Ileum (tissue), 1 donor: ENCODE data around the gene CCDC30.

- PRO-cap: no peak
Observed at GRCh38 chr1:40872297-40872723, 10.1 kb upstream of the CITED4 start.

GRCh38 chr1:40877405-40878272 lies 15.5 kb upstream of the CITED4 start:
- PRO-cap: no peak

DNA sequence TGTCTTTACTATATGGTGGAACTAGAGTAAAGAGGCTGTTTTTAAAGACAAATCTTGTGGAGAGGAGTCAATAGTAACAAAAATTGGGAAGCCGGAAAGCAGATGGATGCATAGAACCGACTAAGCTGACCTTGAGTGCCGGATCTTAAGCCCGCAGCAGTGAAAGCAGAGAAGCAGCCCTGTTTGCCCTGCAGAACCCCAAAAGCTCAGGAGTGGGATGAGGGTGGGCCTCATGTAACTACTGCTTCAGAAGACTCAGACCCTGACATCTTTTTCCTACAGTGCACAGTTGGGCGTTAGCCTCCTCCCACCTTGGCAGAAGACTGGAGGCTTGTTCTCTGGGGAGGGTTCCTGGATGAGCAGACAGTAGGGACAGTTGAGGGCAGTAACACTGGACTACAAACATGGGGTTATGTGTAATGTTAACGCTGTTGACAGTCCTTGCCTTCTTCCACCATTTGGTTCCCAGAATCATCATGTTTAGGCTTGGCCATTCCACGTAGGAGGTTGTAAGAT lies 9.5 kb downstream of the CTPS1 start:
- PRO-cap: no peak

DNA sequence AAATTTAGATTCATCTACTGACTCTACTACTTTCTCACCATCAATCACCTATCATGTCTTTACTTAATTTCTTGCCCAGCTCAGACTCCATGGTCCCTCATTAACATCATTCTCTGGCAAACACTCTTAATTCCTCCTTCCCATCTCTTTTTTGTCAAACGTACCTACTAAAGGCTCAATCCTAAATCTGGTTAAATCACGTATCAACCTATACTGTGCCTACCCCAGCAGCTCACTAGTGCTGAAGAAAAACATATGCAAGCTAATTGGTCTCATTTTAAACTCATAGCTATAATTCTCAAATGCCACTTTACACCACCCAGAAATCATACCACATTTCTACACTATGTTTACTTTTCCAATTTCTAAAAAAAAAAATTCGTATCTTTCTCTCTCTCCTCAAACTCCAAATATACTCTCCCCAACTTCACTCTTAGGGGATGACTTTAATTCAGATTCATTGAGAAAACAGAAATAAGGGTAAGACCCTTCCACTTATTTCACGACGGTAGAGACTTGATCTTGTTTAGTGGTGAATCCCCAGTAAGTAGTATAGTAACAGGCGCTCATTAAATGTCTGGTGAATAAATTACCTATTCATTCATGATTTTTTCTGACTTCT lies 78.0 kb downstream of the SCMH1 start:
- PRO-cap: no peak

GRCh38 chr1:41239930-41240618 lies 2.0 kb downstream of the SCMH1 start:
- PRO-cap: no peak

DNA sequence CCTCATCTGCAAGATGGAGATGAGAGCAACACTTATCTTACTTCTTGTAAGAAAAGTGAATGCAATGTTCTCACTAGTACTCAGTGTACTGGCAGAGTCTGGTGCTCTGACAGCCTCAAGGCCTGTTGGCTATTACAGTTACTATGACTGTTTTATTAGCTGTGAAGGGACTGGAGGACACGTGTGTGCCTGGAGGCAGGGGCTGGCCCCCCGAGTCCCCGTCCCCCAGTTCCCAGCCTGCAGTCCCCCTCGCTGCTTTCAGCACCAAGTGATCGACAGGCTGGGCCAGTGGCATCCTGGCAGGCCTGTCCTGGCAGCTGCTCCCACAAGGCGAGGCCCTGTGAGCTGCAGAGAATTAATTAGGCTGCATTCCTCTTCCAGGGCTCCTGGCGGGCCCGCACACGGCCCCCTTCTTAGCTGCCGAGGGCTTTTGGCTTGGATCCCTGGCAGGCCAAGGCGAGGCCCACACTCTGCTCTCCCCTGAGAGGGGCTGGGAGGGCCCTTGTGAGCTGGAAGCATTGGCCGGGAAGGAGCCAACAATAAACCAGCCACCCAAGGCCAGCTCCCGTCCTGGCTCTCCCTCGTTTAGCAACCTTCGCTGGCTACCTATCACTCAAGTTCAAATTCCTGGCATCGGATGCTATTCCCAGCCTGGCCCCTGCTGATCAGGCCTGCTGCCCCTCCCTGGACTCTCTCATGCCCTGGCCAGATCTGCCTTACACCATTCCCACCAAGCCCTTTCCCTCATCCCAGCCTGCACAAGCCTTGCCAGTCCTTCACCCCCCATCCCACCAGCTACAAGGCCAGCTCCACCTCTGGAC lies 9.8 kb downstream of the EDN2 start:
- PRO-cap: no peak

DNA sequence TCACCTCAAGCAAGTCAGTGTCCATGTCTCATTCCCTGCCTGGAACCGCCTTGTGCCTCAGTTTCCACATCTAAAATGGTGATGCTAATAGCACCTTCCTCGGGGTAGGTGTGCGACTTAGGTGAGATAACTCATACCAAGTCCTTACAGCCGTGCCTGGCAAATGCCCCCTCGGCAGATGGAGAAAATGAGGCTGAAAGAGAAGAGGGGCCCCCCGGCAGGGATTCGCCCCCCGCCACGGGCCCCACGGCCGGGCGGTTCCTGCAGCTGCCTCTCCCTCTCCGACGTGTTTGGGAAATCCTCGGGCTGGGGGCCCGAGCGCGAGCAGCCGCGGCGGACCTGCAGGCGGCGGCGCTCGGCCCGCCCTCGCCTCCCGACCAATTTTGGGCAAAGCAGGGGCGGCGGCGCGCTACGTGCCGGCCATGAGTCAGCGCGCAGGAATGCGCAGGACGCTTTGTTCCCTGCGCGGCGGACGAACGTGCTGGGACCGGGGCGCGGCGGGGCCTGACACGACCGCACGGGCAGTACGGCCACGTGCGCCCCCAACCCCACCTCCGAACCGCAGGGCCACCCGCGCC lies 11.6 kb upstream of the EDN2 start:
- PRO-cap: bidirectional peak, plus-strand start at position 475 of the sequence, minus-strand start at position 292 of the sequence

DNA sequence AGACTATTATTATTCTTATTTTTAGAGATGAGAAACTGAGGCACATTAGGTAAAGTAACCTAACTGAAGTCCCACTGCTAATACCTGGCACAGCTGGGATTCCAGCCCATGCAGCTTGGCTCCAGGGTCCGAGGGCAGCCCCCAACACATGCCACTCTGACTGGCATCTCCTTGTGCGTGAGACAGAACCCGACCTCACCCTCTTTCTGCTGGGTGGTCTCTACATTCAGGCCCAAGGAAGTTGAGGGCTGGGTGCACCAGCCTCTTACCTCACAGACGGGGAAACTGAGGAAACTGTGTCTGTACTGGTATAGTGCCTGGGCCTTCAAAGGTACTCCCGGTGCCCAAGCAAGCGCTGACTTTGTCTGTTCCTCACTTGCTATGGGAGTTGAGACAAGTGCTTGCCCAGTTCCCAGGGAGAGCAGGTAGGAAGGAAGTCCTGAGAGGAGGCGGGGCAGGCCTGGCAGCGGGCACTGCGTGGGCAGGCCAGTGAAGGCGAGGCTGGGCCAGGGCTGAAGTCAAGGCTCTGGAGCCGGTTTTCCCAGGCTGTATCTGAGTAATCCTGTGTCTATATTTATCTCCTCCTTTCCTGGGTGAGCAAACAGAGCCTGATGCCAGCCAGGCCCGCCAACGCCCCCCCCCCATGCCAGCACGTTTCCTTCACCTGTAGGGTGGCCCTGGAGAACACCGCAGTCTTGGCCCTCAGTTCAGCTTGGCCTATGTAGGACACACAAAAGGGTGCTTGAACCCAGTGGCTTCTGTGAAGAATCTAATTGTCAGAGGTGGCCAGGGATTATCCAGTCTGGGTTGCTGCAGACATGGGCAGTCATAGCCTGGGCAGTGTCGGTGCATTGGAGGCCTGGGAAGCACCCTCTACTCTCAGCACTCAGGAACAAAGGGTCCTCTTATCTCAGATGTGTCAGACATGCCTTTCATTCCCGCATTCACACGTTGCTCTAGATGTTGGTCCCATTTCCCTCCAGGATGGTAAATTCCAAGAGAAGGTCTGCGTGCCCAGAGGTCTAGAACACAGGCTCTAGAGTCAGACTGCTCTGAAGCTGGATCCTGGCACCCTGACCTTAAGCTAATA lies 16.0 kb upstream of the EDN2 start:
- PRO-cap: bidirectional peak, plus-strand start at position 489 of the sequence, minus-strand start at position 204 of the sequence

DNA sequence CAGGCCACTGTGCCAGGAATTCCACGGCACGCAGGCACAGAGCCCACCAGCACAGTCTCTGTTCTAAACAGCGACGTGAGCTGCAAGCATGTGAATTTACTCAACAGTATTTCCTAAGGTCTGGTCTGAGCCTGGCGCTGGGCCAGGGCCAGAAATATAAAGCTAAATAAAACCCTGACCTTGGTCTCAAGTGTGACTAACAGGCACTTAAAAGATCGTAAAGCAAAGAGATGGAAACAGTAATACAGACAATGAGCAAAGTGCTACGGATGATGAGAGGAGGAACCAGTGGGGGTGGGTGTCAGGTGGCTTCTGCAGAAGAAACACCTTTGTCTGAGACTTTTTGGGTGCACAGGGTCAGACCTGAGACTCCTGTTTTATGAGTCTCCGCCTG lies 53.3 kb upstream of the EDN2 start:
- PRO-cap: no peak

- PRO-cap: no peak
Observed at GRCh38 chr1:41579980-41580819, 95.7 kb upstream of the EDN2 start.

DNA sequence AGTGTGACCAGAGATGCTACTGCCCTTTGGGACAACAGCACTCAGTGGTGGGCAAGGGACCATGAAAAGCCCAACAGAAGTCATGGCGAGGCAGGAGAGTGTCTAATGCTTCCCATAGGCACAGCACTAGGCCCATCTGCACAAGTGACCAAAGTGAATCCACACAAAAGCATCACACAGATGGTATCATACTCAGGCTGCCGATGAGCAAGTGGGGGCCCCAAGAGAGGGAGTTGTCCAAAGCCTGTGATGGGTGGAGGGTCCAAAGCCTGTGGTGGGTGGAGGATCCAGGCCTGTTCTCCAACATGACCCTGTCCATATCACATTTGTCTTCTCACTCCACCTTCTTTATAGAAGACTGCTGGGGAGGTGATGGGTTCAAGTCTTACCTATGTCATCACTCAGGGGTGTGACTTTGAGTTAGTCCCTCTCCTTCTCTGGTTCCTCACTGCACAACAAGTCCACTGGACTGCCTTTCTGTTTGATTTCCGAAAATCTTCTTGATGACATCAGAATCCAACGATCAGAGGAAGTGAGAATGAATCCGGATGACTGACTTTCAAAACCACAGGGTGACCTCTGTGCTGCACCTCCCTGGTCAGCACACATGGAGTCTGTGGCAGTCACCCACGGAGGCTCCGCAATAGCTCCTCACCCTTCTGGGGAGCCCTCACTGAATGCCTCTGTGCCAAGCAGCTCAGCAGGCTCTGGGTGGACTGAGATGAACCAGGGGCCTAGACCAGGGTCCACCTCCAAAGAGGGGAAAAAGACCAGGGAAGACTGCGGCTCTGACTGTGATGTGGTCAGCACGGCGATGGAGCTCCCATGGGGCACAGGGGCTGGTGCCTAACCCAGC lies 166.8 kb downstream of the HIVEP3 start:
- PRO-cap: no peak

DNA sequence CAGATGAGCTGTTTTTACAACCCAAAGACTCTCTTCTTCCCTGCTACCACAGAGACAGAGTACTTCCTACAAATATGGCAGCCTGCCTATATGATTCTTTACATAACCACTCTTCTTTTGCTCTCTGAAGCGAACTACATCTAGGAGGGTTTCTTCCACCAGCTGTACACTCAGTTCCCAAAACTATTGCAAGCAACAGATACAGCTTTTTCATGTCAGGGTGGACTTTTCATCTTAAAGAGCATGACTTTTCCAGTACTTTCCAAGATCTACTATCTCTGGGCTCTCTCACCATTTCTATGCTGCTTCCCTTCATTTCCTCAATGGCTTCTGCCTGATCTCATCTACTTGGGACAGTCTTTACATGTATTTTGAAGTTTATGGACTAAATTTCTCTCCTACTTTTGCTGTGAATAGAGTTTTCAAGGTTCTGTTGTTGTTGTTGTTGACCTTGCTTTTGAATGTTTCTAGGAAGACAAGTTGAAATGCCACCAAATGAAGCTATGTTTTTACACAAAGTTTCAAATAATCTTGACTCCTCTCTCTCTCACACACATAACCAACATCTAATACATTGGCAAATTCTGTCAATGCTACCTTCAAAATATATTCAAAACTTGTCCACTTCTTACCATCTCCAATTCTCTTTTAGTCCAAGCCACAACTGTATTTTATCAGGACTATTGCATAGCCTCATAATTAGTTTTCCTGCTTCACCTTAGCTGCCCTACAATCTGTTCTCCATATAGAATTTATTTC lies 108.1 kb upstream of the HIVEP3 start:
- PRO-cap: no peak

DNA sequence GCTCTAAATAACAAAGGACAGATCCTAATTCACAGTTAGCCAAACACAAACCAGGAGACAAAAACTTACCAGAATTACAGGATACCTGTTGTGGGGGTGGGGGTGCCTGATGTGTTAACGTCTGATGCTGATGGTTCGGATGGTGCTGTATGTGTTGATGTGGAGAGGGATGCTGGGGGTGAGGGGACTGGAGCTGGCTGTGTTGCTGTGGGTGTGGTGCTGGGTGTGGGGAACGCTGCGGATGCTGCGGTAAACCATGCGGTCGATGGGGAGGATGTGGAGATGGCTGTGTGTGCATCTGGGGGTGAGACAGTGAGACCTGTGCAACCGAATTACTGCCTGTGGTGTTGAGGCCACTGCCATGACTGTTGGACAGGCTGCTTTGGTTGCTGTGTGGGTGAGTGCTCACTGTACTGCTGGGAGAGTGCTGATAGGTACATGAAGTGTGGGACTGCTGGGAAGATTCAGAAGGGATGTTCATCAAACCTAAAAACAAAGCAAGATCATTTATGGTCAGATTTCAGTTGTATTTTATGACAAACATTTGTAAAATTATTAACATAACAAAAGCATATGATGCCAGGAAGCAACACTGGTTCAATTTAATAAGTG lies 26.8 kb upstream of the GUCA2A start:
- PRO-cap: no peak

GRCh38 chr1:42214562-42214929 lies 50.0 kb upstream of the GUCA2A start:
- PRO-cap: no peak

- PRO-cap: unidirectional peak, plus-strand start at chr1:42463249
Observed at GRCh38 chr1:42462858-42463589, at the start of gene CCDC30. TSS of gene CCDC30 (plus strand) at chr1:42463286.

GRCh38 chr1:42682899-42683385 lies 724 bp downstream of the YBX1 start:
- PRO-cap: bidirectional peak, plus-strand start at chr1:42683141, minus-strand start at chr1:42683049

DNA sequence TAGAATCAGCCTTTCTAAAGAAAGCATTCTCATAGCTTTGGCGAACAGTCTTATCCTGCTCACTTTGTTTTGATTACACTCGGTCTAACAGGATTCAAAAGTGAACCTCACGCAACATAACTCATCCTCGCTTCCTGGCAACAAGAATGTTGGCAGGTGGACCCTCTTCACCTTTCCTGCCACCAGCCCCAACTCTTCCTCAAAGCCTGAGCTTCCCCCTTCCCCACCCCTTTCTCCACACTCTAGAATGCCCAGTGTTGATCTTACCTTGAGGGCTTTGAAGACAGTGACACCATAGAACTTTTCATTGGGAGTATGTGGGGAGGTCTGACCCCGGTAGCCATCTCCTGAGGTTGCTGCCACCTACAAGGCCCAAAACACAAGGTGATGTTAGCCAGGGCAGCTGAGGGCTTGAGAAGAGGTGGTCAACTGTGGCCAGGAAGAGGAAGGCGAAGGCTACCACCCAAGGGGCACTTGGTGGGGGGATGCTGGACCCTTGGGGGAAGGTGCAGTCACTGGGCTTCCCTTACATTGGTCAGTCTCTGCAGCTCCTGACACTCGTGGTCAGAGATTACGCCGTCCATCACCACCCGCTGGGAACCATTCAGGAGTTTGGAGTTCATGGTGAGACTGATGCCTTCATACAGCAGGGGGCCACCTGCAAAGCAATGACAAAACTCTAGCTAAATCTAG lies 12.1 kb upstream of the CLDN19 start:
- PRO-cap: no peak

GRCh38 chr1:42757429-42758147 lies 9.2 kb downstream of the P3H1 start:
- PRO-cap: no peak

DNA sequence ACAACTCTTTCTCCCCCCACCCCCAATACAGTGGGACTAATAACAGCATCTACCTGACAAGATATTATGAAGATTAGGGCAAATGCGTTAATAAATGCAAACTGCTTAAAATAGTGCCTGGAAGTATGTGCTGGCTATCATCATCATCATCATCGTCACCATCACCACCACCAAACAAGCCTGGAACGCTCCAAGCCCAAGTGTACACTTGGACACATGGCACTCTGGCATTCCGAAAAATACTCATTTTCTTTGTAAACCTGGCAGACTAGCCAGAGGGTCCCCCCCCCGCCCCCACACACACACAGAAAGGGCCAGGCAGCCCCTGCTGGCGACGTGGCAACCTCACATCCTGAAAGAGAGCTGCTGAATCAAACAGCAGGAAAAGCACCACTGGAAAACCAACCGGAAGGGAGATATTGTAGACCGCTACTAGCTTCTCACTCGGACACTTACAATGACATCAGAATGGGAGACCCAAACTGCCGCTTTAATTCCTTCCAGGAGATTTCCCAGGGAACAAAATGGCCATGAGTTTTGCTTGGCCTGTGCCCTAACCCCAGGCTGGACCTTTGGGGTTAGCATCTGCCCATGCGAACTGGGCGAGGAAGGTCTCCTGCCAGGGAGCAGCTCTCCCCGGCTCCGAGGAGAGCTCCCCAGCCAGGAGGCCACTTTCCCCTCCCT lies 959 bp downstream of the P3H1 start:
- PRO-cap: no peak

DNA sequence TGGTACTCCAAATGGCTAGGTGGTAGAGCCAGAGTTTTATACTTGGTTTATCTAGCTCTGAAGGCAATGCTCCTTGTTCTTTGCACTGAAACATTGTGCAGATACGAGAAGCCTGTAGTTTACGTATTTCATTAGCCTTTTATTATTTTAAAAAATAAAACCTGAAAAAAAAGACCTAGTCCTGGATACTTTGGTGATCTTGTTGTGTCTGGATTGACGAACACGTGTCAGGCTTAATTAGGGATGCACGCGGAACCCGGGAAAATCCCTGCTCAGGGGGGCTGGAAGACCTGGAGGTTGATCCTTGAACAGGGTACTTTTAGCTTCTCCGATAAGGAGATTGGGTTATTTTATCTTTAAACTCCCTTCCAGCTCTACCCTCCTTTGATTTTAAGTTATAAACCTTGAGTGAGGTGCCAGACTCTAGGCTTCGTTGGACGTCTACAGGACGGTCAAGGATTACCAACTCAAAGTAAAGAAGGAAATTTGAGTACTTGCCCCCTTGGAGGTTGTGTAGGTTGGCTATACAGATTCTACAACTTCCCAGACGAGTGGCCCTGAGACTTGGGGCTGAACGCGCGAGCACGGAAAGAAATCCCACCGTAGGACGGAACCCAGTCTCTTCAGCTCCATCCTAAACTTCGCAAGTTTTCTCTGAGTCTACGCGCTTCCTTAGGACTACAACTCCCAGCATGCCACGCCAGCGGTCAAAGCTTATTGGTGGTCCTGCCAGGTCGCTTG lies 484 bp upstream of the ZNF691 start:
- PRO-cap: bidirectional peak, plus-strand start outside the sequence, minus-strand start at position 656 of the sequence